ENCODE measurements around the genes CSNK2A2 and NDRG4.

GRCh38 chr16:57800149-57800926 is 2.0 kb downstream of the KIFC3 start:
- PRO-cap: no peak
- RAMPAGE, long total RNA, 4 experiments: start-site peak on the plus strand in 1 of 4 experiments, at chr16:57800415-57800548 at its widest, 13 reads per replicate

- PRO-cap: no peak
- RAMPAGE, long total RNA, 4 experiments: no peak in any of the 4 experiments
These were observed 22.0 kb downstream of the MMP15 start for GRCh38 chr16:58047538-58048044.

GRCh38 chr16:58126458-58126741 is 2.8 kb downstream of the CFAP20 start:
- PRO-cap: no peak
- RAMPAGE, long total RNA, 4 experiments: no peak in any of the 4 experiments

DNA sequence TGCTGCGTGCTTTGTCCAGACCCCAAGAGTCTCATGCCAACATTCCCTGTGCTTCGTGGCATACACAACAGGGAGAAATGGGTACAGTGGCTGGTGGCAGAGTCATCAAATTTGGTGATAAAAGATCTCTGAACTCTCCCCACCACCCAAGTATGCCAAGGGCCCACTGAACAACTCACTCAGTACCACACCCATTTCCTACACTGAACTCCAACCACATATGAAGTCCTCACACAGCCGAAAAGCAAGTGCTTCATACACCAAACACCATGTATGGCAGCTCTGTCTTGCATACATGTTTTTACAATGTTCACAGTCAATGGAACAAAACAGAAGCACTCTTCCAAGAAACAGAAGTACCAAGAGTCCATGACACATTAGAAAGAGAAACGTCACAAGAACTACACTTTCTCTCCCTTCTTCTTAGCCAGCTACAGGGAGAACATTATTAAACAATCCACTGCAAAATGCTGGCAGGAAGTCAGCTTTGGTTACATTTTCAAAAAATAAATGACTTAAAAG is 21.0 kb downstream of the CSNK2A2 start:
- PRO-cap: no peak
- RAMPAGE, long total RNA, 4 experiments: start-site peak on the minus strand in 1 of 4 experiments, centred at position 304 of the sequence, 24 reads per replicate

DNA sequence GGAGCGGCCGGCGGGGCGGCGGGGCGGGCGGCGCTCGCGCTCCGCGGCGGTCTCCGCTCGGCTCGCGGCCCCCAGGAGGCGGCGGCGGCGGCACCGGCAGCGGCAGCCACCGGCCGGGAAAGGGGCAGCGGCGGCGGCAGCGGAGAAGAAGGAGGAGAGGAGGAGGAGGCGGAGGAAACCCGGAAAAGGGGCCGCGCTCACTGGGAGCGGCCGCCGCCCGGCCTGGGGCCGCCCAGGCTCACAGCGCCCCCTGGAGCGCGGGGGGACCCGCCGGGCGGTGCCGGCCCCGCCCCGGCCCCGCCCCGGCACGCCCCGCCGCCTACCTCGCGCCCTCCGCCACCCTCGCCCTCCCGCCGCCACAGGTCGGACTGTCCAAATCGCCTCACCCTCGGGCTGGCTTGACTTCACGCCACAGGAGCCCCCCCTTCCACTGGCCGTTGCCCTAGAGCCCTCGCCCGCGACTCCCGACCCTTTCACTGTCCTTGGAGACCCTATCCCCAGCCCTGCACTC is at the start of gene CSNK2A2:
CSNK2A2 (minus strand) TSS at position 159 of the 511 bp plus-strand sequence.
- PRO-cap: bidirectional peak, plus-strand start at position 324 of the sequence, minus-strand start at position 159 of the sequence
- RAMPAGE, long total RNA, 4 experiments: no peak in any of the 4 experiments

GRCh38 chr16:58331477-58331883 is 36.7 kb upstream of the PRSS54 start:
- PRO-cap: no peak
- RAMPAGE, long total RNA, 4 experiments: no peak in any of the 4 experiments

GRCh38 chr16:58433860-58434511 is 41.7 kb downstream of the GINS3 start:
- PRO-cap: no peak
- RAMPAGE, long total RNA, 4 experiments: no peak in any of the 4 experiments

DNA sequence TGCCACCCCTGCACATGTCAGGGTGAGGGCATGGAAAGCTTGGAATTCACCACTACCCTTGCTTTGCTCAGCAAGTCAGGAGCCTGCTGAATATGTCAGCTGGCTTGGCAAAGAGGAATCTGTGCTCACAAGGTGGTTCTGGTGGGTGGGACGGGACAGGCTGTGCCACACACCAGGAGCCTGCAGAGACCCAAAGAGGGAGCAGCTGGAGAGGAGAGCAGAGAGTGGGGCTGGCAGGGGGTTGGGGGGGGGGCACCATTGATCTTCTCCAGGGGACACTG is 48.7 kb upstream of the NDRG4 start:
- PRO-cap: no peak
- RAMPAGE, long total RNA, 4 experiments: no peak in any of the 4 experiments

GRCh38 chr16:58499539-58500323 is at the start of gene NDRG4:
Gene NDRG4, plus strand, starts transcription at chr16:58500143.
- PRO-cap: unidirectional peak, plus-strand start at chr16:58500145
- RAMPAGE, long total RNA, 4 experiments: no peak in any of the 4 experiments

GRCh38 chr16:58551511-58551900 is 36.2 kb downstream of the SETD6 start:
- PRO-cap: no peak
- RAMPAGE, long total RNA, 4 experiments: no peak in any of the 4 experiments

DNA sequence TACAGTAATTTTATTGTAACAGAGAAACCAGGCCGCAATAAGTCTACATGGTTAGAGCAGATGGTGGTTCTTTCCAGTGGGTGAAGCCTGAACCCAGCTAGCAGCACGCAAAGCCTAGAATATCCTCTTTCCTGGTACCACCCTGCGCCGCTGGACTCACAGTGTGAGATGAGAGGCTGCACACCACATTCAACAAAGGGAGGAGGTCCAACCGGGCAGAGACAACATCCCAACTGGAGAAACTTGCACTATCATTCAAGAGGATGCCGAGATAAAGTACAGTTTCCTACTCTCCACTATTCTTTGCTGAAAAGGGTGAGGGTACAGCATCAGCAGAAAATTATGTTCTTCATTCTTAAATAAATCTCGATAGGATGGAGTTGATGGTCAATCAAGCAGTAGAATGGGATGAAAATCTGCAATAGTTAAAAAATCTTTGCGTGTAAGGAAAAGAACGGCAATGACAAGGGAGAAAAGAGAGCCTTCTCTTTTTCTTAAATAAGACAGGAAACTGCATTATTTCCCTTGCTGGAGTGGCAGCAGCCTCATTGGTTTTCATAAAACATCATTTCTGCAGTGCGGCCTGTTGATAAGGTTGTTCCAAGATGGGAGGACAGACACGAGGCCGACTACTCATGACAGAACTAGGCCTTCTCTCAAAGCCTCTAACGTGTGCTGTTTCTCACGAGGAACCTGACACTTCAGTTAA is 22.7 kb upstream of the SLC38A7 start:
- PRO-cap: no peak
- RAMPAGE, long total RNA, 4 experiments: no peak in any of the 4 experiments

GRCh38 chr16:58726991-58727873 is 6.9 kb downstream of the GOT2 start:
- PRO-cap: no peak
- RAMPAGE, long total RNA, 4 experiments: no peak in any of the 4 experiments

DNA sequence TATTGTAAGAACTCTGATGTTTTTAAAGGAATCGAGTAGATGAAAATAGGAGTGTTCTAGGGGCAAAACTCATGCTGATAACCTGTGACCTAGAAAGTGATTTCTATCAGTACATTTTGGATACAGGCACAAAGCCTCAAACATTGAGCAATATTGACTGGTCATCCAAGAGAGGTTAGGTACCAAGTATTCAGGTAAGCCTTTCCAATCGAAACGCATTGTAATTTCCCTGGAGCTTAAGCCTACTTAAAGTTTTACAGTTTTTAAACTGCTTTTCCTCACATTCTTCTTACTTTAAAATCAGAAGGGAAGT is 3.4 kb downstream of the GOT2 start:
- PRO-cap: no peak
- RAMPAGE, long total RNA, 4 experiments: no peak in any of the 4 experiments

- PRO-cap: no peak
- RAMPAGE, long total RNA, 4 experiments: no peak in any of the 4 experiments
These were observed 1469.7 kb upstream of the GOT2 start for GRCh38 chr16:60203777-60204204.

DNA sequence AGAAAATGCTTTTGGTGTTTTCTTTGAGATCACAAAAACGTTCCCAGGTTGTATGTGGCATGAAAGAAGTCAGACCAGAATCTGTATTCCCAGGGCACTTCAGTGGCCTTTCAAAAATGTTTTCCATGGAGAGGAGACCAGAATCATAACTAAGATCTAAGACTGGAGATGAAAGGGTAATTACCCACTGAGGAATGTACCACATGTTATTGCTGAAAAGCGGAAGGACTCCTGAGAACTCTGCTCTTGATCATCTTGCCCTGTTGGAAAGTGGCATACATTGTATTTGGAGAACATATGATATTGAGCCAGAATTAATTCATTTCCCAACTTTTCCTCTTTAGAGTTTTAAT is 1525.5 kb upstream of the GOT2 start:
- PRO-cap: no peak
- RAMPAGE, long total RNA, 4 experiments: no peak in any of the 4 experiments

GRCh38 chr16:60522666-60523021 is 1513.6 kb downstream of the CDH8 start:
- PRO-cap: no peak
- RAMPAGE, long total RNA, 4 experiments: no peak in any of the 4 experiments

DNA sequence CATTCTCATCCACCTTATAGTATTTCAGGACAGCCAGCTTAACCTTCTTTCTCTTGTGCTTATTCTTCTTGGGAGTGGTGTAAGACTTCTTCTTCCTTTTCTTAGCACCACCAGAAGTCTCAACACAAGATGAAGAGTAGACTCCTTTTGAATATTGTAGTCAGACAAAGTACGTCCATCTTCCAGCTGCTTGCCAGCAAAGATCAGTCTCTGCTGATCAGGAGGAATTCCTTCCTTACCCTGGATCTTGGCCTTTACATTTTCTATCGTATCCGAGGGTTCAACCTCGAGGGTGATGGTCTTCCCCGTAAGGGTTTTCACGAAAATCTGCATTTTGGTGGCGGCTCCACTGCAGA is 980.7 kb downstream of the CDH8 start:
- PRO-cap: no peak
- RAMPAGE, long total RNA, 4 experiments: no peak in any of the 4 experiments

GRCh38 chr16:64417709-64418197 is 704.1 kb downstream of the CDH11 start:
- PRO-cap: no peak
- RAMPAGE, long total RNA, 4 experiments: no peak in any of the 4 experiments

DNA sequence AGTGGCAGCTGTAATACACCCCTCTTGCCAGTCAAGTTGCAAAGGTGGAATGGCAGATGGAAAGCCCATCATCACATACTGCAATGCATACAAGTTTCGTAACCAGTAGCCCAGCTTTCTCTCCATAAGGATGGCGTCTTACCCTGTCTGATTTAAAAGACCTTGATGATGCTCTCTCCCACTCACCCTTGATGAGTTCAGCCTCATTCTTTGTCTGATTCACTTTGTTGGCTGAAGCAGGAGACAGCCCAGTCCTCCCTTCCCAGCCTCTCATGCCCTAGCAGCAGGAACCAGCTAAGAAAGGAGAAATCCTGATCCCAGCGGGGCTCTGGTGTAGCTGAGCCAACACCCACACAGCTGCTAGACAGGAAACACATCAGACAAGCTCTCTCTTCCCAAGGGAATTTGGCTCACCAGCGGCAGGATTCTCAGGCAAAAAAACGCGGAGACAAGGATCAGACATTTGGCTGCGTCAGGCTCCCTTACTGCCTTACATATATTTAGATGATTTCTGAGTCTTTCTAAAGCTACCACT is 211.6 kb downstream of the CDH11 start:
- PRO-cap: no peak
- RAMPAGE, long total RNA, 4 experiments: no peak in any of the 4 experiments

DNA sequence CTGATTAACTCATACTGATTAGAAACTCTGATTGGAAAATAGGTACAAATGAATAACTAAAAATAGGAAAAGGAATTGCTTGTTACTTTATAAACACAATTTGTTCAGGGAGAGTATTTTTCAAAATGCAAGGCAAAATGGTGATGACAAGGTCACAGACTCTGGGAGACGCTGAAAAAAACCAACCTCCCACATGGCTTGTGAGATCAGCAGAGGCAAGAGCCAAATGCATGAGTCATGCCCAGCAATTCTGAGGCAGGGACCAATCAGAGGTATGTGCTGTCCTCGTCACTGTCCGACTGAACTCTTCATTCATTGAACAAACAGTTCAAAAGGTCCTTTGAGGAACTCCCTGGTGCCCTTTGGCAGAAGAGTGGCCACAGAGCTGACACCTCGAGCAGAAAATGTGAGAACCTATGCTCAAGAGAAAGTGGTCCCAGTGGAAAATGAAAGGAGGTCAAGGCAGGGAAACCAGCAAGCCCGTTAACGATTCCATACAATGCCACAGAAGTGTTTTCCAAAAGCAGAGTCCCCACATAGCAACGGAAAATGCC is 51.0 kb downstream of the CDH11 start:
- PRO-cap: no peak
- RAMPAGE, long total RNA, 4 experiments: no peak in any of the 4 experiments

Measured in suprapubic skin (tissue), 4 donors.